A673 (cell line): ENCODE measurements around the gene CCDC159.

DNA sequence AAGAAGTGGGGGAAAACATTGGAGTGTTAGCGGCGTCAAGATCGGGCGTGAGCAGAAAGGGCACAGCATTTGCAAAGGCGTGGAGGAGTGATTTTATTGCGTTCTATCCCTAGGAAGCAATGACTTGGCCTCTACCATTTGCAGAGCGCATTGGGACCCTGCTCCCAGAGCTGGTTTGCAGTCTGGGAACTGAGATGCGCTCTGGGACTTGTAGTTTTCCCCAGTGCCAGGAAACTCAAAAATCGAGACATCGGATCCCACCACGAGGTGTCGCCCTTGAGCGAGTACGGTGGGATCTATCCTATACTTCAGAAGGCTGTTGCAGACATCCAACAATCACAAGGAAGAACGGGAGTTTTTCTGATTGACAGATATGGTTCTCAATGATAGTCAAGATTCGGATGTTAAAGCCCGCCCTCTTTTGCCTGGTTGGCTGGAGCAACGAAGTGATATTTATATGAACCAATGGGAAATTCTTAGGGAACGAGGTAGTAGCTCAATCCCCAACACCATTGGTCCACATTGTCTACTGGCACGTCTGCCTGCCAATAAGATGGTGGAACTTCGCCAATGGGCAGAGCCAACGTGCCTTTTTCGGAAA is 552 bp upstream of the DNM2 start:
- PRO-cap, result unidirectional peak, minus-strand start at position 152 of the sequence

GRCh38 chr19:10718906-10719447 is 1.1 kb downstream of the DNM2 start:
- PRO-cap, result no peak

DNA sequence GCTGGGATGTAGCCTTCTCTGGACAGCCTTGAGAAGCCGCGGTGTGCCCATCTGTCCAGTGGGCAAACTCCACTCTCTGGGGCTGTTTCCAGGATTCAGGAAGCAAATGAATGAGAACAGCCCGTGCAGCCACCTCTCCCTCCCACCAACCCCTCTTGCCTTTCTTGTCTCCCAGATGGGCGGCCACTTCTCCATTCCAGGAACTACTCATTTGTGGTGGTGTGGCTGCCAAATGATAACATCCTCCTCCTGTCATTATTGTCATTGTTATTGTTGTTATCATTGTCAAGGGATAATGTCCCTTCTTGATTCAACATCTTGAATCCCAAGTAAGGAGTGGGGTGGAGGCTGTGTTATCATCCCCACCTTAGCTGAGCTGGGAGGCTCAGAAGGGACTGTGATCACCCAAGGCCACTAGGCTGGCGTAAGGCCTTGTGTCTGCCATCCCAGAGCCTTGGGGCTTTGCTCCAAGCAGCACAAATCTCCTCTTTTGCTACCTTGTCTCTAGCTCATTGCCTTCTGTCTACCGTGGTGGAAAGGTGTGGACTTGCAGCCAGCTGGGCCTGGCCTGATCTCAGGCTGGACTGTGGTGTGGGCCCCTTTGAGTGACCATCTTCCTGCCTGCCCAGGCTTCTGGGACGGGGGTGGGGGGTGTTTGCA is 1.7 kb downstream of the DNM2 start:
- PRO-cap, result no peak

GRCh38 chr19:10766804-10767328 is 49.0 kb downstream of the DNM2 start:
- PRO-cap, result no peak

DNA sequence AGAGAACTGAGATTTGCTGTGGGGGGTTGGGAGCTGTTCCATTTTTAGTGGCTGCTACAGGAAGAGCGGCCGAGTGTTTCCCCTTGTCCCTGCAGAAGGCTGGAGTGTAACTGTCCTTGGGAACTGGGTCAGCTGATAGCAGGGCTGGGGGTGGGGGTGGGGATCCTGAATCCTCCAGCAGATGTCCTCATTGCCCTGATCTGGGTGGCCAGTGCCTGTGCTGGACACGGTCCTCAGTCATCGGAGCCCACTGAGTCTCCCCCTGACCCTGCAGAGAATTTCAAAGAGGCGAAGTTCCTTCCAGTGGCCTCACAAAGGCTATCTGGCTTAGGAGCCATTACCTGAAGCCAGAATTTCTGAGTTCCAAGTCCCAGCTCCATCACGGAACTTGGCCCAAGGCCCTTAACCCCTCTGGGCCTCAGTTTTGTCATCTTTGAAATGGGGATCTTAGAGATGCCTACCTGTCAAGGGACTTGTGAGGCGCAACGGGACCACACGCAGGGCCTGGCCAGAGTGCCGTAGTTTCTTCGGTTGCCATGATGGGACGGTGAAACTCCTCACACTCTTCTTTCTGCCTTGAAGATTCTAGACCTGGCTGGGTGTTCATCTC is 51.8 kb downstream of the DNM2 start:
- PRO-cap, result no peak

- PRO-cap, result no peak
Observed at GRCh38 chr19:10797204-10798182, 38.5 kb downstream of the TMED1 start.

GRCh38 chr19:10874051-10874718 is 2.8 kb downstream of the CARM1 start:
- PRO-cap, result no peak

- PRO-cap, result no peak
Observed at GRCh38 chr19:10901767-10902202, 26.7 kb downstream of the YIPF2 start.

- PRO-cap, result no peak
Observed at GRCh38 chr19:10918521-10919294, 9.7 kb downstream of the YIPF2 start.

GRCh38 chr19:10920780-10921514 is 7.5 kb downstream of the YIPF2 start:
- PRO-cap, result no peak

- PRO-cap, result no peak
Observed at GRCh38 chr19:10990989-10991491, 30.2 kb downstream of the SMARCA4 start.

- PRO-cap, result no peak
Observed at GRCh38 chr19:10995965-10996694, 35.3 kb downstream of the SMARCA4 start.

- PRO-cap, result no peak
Observed at GRCh38 chr19:11083829-11084352, 5.4 kb upstream of the LDLR start.

DNA sequence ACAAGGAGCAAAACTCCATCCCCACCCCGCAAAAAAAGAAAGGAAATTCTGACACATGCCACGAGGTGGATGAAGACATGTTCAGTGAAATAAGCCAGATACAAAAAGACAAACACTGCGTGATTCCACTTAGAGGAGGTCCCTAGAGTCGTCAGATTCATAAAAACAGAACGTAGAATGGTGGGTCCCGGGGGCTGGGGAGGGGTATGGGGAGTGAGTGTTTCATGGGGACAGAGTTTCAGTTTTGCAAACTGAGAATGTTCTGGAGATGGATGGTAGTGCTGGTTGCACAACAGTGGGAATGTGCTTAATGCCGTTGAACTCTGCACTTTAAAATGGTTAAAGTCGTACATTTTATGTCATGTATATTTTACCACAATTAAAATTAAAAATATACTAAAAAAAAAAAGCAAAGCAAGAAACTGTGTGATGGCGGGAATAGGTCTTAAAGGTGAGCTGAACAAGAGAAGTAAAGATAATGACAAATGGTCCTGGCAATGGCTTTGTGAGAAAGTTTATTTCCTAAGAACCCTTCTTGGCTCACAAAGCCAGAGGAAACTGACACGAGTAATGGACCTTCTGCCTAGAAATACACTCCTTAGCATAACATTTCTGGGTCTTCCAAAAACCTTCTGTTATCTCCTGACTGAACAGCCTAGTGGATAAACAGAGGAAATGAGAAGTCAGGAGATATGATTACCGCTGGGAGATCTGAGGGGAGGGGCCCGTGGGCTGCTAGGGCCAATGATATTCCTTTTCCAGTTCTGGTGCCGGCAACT is 4.2 kb upstream of the SPC24 start:
- PRO-cap, result no peak

DNA sequence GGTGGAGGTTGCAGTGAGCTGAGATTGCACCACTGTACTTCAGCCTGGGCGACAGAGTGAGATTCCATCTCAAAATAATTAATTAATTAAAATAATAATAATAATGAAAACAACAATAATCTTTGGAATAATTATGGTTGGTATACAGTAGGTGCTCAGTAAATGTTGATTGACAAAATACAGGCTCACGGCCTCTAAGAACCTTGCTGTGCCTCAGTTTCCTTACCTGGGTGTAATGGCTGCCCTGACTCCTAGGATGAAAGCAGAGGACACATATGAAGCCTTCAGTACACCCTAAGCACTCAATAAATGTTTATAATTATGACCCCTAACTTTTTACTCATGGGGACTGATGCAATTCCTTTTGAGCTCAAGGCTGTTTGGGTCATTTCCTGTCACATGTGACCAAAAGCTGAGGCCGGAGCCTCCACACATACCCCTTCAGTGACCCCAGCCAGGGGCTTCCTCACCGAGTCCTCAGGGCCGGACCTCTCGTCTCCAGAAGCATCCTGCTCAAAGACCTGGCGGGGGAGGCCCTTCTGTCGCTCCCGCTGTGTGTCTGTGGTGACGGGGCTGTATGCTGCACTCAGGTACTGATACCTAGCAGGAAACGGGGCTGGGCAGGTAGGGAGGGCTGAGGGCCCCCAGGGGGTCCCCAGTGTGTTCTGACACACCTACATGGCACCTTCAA is 10.5 kb downstream of the DOCK6 start:
- PRO-cap, result no peak

- PRO-cap, result no peak
Observed at GRCh38 chr19:11286454-11286914, 9.5 kb upstream of the TSPAN16 start.

DNA sequence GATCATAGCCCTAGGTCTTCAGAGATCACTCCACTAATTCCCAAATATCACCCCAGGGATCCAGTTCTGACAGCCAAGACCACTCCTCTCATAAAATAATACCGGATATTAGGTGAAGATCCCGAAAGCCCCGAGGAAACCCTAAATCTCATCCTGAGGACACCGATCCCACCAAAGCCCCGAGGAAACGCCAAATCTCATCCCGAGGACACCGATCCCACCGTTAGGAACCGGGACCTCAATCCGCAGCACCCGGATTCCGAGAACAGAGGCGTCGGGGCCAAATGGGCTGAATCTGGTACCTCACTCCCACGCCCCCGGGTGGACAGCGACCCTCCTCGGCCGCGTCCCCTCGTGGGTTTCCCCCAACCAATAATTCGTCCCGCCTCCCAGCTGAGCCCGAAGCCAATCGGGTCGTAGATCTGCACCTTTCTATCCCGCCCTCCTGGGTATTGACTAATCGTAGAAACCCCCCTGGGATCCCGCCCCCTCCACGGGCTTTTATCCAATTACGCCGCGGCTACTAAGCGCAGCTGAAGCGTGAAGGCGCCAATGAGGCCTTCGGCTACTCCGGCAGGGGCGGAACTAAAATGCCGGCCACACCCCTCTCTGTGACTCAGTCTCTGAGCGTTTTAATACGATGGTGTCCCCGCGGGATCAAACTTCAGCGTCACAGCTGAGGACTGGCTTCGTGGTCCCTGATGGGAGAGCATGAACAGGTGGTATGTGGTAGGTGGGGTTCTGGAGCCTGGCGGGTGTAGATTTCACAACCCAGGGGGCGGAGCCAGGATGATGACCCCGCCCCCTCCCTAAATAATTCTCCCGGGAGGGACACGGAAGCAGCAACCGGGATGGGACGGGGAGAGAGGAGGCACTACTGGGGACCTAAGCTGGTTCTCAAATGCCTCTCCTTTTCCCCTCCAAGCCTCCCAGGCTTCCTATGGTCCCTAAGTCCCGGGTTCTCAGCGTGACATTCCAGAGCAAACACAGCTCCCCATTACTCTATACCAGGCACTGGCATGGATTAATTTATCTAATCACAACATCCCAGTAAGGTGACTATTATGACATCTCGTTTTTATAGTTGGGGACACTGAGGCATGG is at the start of gene CCDC159:
CCDC159 (plus strand) TSS at position 614 of the 1,104 bp plus-strand sequence.
- PRO-cap, result bidirectional peak, plus-strand start at position 673 of the sequence, minus-strand start at position 362 of the sequence; unidirectional peak, plus-strand start at position 842 of the sequence

GRCh38 chr19:11361474-11361944 is 6.3 kb downstream of the PLPPR2 start:
- PRO-cap, result no peak

DNA sequence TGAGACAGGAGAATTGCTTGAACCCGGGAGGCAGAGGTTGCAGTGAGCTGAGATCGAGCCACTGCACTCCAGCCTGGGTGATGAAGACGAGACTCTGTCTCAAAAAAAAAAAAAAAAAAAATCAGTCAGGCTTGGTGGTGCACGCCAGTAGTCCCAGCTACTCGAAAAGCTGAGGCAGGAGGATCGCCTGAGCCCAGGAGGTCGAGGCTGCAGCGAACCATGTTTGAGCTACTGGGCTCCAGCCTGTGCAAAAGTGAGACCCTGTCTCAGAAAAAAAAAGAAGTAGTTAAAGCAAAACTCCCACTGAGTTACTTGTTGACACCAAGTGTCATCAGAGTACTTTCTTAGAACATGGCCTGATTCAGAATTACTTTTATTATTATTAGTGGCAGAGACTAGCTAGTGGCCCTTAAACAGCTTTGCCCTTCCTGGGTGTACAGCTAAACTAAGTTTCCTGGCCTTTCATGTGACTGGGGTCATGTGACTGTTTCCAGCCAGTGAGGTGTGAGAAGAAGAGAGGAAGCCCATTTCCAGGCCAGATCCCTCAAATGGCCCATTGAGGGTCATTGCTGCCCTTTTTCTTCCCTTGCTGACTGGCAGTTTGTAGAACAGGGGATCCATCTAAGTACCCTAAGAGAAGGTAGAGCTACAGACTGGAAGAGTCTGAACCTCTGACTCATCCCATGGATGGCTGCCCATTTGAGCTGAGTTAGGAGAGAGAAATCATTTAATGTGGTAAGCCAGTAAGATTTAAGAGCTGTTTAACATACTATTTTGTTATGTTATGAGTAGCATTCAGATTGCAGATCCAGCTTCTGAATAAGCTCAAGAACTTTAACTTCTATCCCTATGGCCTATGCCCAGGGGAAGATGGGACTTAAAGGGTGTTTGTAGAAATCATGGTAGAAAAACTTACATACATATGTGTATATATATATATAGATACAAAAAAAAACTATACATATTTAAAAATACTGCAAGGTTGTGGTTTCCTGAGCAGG is 2.7 kb downstream of the SWSAP1 start:
- PRO-cap, result no peak

DNA sequence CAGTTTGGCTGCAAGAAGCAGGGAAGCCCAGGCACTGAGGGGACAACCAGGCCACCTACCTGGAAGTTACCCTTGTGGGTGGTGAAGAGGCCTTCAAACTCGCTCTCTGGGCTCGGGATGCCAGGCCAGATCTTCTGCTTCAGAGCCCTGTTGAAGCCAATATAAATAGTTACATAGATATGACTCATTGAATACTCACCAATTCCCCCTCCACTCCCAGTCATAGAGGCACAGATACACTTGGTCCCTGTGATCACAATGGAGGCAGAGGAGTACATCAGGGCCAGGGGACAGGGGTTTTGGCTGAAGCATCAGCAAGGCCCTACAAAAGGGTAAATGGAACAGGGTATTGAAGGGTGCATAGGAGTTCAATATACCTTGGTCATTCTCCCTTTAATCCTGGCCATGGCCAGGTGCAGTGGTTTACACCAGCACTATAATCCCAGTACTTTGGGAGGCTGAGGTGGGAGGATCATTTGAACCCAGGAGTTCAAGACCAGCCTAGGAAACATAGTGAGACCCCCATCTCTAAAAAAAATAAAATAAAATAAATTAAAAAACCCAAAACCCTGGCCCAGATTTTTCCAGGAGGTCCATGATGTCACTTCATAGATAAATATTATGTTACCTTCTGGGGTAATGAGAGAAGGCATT is 4.3 kb downstream of the SWSAP1 start:
- PRO-cap, result no peak